Testis (tissue), 5 donors: ENCODE results near the genes SEPTIN8 and SHROOM1.

DNA sequence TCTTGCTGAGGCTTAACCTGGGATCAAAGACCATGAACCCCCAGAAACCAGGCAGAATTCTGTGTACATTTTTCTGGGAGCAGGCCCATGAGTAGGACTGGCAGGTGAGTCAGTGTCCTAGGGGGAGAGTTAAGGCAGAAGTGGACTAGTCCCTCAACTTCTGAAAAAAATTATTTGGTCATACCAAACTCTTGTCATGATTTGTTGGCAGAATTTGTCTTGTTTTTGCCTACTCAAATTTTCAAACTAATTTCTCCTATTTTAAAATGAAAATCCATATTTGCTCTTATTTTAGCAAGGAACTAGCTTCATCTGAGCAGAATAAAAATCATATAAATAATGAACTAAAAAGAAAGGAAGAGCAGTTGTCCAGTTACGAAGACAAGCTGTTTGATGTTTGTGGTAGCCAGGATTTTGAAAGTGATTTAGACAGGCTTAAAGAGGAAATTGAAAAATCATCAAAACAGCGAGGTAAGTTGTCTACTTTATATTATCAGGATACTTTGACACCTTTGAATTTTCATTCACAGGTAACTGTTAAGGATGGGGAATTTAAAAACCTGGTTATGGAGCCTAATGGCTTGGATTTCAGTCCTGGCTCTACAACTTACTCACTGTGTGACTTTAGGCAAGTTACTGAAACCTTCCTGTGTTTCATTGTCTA is 37.9 kb downstream of the RAD50 start:
- PRO-cap, 3 experiments = no peak in any of the 3 experiments
- RAMPAGE, long total RNA, 2 experiments = no peak in any of the 2 experiments
- RRBS = no CpG with 5 or more reads among the region's 2 CpGs

DNA sequence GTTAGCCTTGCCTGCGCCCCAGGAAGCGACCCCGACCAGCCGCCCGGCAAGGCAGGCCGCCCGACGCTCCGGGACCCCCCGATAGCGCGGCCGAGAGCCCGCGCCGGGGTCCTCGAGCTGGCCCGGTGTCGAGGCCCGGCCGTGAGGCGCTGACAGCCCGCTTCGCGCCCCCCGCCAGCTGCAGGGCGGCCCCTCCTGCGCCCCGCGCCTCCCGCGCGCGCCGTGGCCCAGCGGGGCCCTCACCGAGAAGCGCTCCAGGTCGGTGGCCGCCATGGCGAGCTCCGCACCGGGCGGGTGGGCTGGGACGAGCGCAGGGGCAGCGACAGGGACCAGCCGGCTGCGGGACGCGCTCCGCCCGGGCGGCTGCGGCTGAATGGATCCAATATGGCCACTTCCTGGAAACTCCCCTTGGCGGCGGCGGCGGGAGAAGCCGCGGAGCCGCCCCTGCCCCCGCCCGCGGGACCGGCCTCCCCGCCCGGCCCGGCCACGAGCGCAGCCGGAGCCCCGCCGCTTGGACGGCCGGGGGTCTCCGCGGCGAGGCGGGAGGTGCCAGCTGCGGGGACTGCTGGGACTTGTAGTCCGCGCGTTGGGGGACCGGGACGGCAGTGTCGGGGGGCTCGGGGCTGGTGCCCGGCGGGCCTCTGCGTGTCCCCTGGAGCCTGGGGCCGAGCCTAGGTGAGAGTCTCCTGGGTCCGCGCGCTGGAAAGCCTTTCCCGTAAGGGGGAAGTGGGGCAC is at the start of gene SEPTIN8:
Gene SEPTIN8, minus strand, starts transcription at position 375 of the 735 bp plus-strand sequence.
- PRO-cap, 3 experiments = peak in 3 of 3 experiments; most common plus-strand start position 411 of the sequence (in 2); most common minus-strand start position 488 of the sequence (in 3)
- RAMPAGE, long total RNA, 2 experiments = no peak in any of the 2 experiments
- RRBS = 2% methylated on average over 42 of the region's 96 CpGs

DNA sequence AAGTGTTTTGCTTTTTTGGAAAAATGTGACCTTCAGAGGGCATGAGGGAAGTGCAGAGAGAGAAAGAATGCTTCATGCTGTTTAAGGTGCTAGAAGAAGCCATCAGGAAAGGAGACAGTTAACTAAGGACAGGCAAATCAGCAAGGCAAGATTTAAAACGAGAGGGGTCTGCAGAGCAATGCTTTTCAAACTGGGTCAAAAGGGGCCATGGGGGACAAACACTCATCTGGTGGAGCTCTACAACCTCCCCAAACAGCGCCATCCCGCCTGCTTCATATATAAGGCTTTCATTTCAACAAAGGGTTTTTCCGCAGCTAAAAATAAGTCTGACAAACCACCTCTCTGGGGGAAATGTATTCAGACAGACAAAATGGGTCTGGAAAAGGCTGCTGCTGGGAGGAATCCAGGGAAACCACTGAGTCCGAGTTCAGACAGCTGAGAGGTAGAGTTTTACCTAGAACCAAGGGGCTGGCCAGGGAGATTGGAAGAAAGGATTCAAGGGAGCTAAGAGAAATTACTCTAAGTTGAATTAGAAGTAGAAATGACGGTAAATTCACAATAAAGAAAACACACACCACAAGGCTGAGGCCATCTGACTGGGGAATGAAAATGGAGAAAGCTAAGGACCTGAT is 8.3 kb upstream of the SEPTIN8 start:
- PRO-cap, 3 experiments = no peak in any of the 3 experiments
- RAMPAGE, long total RNA, 2 experiments = no peak in any of the 2 experiments
- RRBS = no CpG with 5 or more reads among the region's 6 CpGs

DNA sequence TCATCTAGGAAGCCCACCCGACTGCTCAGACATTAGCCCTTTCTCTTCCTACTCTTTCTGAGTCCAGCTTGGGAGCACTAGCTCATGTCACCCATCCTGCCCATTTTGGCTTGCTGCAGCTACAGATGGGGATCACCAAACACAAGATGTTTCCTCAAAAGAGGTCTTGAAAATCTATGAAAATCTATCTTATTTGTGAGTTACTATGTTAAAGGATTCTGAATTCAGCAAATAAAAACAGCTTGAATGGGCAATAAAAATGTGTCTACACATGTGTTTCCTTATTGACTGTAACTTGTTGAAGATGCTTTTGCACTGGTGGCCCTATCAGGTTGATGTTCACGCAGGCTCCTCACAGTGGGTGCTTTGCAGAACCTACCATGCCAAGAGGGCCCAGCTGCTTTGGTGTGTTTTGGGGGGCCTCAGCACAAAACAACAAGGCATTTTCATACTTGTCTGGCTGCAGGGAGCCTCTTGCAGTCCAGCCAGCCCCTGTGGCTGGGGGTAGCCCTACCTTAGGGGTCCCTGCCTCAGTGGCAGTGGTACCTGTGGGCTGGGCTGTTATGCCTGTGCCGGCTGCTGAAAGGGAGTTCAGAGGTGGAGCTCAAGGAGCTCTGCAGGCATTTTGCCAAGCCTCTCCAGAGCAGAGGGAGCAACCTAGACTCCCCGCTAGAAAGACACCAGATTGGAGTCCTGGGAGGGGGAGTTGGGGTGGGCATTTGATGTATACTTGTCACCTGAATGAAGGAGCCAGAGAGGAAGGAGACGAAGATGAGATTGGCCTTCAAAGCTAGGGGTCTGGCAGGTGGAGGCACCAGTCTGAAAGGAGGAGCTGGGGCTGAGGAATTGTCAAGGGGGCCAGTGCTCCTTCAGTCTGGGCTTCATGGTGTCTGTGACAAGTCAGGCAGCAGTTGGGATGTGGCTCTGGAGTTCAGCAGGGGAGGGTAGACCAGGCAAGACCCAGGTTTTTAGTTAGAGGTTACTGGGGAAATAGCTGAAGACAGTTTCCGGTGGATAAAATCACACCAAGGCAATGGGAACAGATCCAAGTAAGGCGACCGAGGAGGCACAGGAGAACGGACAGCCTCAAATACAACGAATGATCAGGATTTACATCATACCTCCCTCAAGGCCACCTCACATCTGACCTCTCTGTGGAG is 1.6 kb downstream of the SHROOM1 start:
- PRO-cap, 3 experiments = no peak in any of the 3 experiments
- RAMPAGE, long total RNA, 2 experiments = no peak in any of the 2 experiments
- RRBS = no CpG with 5 or more reads among the region's 10 CpGs

DNA sequence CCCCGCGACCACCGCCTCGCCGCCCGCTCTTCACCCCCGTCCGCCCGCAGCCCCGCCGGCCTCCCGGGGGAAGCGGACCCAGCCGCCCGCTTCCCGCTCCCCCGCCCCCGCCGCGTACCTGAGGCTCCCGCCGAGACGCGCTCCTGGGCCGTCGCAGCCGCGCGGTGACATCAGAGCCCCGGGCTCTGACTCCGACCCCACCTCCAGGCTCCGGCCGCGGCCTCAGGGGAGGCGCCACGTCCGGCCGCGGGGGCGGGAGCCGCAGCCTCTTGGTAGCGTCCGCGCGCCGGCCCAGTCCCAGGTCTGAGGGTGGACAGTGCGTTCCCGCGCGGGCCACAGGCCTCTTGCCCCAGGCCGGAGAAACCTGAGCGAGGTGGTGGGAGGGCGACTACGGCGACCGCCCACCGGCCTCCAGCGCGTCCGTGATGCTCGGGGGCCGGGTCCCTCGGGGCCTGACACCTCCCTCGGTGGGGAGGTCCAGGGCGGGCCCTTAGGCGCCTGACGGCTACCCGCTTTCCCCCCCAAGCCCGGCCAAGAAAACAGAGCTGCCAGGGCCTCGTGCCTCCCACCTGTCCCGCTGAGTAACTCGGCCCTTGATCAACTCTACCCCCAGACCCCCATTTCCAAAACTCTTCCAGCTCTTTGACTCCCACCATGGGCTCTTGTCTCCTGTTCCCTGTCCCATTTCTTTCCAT is at the start of gene SHROOM1:
Gene SHROOM1, minus strand, starts transcription at position 172 of the 695 bp plus-strand sequence.
- PRO-cap, 3 experiments = peak in 3 of 3 experiments; most common plus-strand start position 300 of the sequence (in 3); most common minus-strand start position 305 of the sequence (in 3)
- RAMPAGE, long total RNA, 2 experiments = no peak in any of the 2 experiments
- RRBS = 2% methylated on average over 50 of the region's 72 CpGs

- PRO-cap, 3 experiments = no peak in any of the 3 experiments
- RAMPAGE, long total RNA, 2 experiments = no peak in any of the 2 experiments
- RRBS = no CpG with 5 or more reads among the region's 9 CpGs
These were observed 1.0 kb upstream of the SHROOM1 start for GRCh38 chr5:132831458-132831895.

- PRO-cap, 3 experiments = no peak in any of the 3 experiments
- RAMPAGE, long total RNA, 2 experiments = no peak in any of the 2 experiments
- RRBS = no CpG with 5 or more reads among the region's 3 CpGs
These were observed 467 bp downstream of the LEAP2 start for GRCh38 chr5:132873908-132874362.

- PRO-cap, 3 experiments = no peak in any of the 3 experiments
- RAMPAGE, long total RNA, 2 experiments = no peak in any of the 2 experiments
- RRBS = no CpG with 5 or more reads among the region's 1 CpG
These were observed 2.7 kb downstream of the LEAP2 start for GRCh38 chr5:132876030-132876736.

DNA sequence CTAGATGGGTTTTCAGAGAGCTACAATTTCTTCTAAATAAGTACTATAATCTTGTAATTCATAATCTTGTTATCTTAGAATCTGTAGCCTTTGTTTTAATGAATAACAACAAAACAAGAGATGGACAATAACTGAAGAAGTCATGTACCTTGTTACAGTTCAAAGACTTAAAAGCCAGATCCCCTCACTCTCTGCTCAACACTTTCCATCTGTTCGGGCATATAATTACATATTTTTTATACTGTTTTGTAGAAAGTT is 10.1 kb downstream of the LEAP2 start:
- PRO-cap, 3 experiments = no peak in any of the 3 experiments
- RAMPAGE, long total RNA, 2 experiments = no peak in any of the 2 experiments
- RRBS = no CpG with 5 or more reads among the region's 1 CpG

DNA sequence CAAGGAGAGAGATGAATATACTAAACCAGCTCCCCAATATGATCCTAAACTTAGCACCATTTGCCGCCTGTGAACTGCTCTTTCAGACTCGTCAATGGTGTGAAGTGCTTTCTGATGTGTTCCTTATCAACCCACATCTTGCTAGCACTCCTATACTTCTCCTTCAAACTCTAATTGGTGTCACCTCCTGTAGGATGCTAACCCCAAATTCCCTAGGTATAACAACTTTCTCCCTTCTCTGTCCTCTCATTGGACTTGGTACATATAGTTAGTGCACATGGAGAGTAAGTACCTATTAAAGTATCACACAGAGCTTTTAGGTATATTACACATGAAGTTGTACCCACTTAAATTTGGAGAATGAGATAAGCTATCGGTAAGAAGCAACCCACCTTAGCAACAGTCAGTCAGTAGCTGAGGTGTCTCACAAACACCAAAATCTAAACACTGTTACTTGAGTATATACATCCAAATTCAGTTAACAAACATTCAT is 36.8 kb downstream of the LEAP2 start:
- PRO-cap, 3 experiments = no peak in any of the 3 experiments
- RAMPAGE, long total RNA, 2 experiments = no peak in any of the 2 experiments
- RRBS = no CpG with 5 or more reads among the region's 3 CpGs

GRCh38 chr5:133025544-133025944 is 805 bp downstream of the ZCCHC10 start:
- PRO-cap, 3 experiments = no peak in any of the 3 experiments
- RAMPAGE, long total RNA, 2 experiments = no peak in any of the 2 experiments
- RRBS = no CpG with 5 or more reads among the region's 4 CpGs

GRCh38 chr5:133034003-133034383 is 7.6 kb upstream of the ZCCHC10 start:
- PRO-cap, 3 experiments = no peak in any of the 3 experiments
- RAMPAGE, long total RNA, 2 experiments = no peak in any of the 2 experiments
- RRBS = no CpG with 5 or more reads among the region's 9 CpGs

- PRO-cap, 3 experiments = no peak in any of the 3 experiments
- RAMPAGE, long total RNA, 2 experiments = no peak in any of the 2 experiments
- RRBS = no CpG with 5 or more reads among the region's 13 CpGs
These were observed 5.2 kb upstream of the HSPA4 start for GRCh38 chr5:133046418-133047108.

GRCh38 chr5:133049440-133050146 is 2.2 kb upstream of the HSPA4 start:
- PRO-cap, 3 experiments = no peak in any of the 3 experiments
- RAMPAGE, long total RNA, 2 experiments = no peak in any of the 2 experiments
- RRBS = no CpG with 5 or more reads among the region's 2 CpGs

DNA sequence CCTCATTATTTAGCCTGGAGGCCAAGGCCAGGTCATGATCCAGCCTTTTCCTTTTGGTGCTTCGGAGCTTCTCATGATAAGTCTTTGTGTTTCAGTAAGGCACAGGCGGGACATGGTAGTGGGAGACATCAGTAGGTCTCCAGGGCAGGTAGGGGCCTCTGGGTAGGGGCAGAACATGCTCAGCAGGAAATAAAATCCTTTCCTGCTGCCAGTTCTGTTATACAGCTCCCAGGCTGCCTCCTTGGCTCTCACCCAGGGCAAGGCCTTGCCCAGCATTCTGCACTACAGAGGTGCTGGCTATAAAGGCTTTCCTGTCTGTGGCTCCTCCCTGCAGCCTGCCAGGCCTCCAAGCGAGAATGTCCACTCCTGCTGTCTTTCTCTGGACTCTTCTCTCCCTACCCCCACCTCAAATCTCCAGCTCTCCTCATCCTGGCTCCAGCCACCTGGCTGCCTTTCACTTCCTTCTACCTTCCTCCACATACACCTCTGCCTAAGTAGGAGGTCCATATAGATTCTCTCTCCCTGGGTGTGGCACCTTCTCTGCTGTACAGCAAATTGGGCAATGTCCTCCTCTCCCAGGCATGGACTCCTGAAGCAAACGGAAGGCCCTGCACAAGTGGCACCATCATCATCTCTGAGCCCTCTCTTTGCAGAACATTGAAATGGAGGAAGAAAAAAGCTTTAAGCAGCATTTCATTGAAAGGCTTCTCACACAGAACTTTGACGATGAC is 128.6 kb downstream of the FSTL4 start:
- PRO-cap, 3 experiments = no peak in any of the 3 experiments
- RAMPAGE, long total RNA, 2 experiments = no peak in any of the 2 experiments
- RRBS = no CpG with 5 or more reads among the region's 5 CpGs

DNA sequence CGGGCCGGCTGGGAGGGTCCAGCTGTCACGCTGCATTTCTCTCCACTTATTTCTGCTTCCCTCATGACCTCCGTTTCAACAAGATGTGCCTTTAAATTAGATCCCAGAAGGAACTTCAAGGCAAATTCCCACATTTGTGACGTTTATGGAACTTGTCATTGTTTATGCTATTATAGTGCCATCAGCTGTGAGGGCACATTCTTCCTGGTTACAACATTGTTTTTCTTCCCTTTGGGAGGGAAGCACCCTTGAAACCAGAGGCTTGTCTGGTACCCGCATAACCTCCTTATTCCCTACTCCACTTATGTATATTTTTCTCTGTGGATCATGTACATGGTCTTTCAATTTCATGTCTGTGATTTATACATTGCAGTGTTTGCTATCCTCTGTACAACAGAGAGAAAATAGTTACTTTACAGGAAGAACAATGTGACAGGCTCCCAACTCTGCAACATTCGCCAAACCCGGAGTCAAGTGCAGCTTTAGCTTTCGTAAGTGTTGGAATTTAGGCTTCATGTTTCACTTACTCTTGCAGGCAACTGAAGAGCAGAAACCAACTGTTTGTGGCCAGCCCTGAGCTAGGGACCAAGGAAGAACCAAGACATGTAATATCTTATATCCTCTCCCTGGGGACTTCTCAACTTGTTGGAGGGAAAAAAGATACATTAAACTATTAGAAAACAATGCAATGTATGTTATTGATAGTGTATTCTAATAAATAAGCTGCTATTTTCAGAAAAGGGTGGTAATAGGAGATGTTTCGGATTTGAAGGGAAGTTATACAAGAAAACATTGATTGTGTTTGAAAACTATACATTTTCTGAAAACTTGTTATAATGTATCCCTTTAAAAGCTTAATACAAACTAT is 148.0 kb downstream of the C5orf15 start:
- PRO-cap, 3 experiments = no peak in any of the 3 experiments
- RAMPAGE, long total RNA, 2 experiments = no peak in any of the 2 experiments
- RRBS = no CpG with 5 or more reads among the region's 10 CpGs

DNA sequence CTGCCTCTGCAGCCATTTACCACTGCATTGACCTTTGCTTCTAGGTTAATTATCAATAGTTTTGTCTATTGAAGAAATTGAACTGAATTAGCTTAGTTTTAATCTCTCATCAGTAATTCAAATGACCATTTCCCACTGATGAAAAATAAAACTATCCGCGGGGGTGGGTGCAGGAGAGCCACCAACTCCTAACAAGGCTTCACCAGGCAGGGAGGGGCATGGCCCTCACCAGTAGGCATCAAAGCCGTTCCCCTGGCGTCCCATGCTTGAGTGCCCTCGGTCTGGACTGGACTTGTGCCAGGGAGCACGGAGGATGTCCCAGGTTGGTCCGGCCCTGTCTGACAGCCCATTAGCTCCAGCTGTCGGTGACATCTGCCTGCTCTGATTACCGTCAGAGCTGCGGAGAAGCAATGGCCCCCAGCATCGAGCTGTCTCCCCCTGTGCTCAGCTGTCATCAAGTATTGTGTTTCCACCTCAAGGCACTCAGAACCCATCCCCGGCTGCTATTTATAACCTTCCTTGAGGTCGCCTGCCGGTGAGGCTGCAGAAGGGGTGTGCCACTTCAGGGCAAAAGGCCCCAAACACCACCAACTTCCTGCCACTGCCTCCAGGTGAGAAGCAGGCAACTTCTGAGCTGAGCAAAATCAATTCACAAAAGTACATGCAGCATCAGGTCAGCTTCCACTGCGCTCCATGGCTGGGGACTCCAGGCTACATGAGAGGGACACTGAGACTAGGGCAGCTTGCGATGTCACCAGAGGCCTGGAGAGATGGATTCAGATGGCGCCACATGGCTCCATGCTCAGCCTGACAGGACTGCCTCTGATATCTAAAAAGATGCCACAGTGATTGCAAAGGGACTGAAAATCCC is 142.8 kb downstream of the C5orf15 start:
- PRO-cap, 3 experiments = no peak in any of the 3 experiments
- RAMPAGE, long total RNA, 2 experiments = no peak in any of the 2 experiments
- RRBS = no CpG with 5 or more reads among the region's 17 CpGs

DNA sequence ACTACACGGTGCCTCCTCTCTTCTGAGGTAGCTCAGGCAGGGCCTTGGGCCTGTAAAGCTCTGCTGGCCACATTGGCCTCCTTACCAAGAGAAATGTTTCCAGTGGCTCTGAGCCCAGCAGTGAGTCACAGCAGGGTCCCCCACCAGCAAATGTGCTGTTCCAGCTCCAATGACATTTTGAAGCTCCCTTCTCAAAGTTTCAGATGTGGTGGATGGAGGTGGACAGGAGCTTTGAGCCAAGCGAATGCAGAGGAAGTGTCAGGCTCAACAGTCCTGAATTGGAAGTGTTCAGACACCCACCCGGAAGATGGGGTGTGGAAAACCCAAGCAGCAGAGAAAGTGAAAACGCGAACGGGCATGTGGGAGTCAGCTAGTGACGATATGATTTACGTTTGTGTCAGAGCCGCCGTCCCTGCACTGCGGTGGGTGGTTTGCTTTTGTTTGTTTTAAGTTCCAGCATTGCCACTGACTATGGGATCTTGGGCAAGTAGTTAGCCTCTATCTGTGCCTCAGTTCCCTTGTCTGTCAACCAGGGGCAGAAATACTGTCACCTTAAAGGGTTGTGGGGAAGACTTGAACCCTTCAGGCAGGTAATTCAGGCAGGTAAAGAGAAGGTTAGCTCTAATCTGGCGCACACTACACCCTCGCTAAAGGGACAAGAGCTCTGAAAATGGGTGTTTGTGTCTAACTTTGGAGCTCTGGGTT is 38.2 kb downstream of the C5orf15 start:
- PRO-cap, 3 experiments = no peak in any of the 3 experiments
- RAMPAGE, long total RNA, 2 experiments = no peak in any of the 2 experiments
- RRBS = no CpG with 5 or more reads among the region's 13 CpGs

DNA sequence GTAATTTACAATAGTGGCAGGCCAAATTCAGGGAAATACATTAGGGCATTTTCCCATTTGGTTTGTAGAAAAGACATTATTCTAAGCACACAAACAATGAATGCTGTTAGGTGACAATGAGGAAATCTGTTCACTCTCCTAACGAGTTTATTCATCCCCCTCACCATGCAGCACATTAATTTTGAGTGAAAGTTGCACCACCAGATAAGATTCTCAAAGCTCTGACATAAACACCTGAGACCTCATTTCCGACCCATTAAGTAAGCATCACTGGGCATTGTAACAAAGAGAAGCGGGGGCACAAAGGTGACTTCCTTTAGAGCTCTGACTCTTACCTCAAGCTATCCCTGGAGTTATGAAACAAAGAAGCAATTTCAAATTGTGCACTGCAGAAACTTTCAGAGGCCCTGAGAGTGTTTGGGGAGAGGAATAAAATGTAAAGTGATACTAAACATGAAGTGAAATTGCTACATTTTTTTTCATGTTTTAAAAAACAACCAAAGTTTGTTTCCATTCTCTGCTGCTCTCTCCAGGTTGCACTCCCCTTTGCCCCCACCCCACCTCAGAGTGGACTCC is 29.5 kb downstream of the C5orf15 start:
- PRO-cap, 3 experiments = no peak in any of the 3 experiments
- RAMPAGE, long total RNA, 2 experiments = no peak in any of the 2 experiments
- RRBS = no CpG with 5 or more reads among the region's 3 CpGs

DNA sequence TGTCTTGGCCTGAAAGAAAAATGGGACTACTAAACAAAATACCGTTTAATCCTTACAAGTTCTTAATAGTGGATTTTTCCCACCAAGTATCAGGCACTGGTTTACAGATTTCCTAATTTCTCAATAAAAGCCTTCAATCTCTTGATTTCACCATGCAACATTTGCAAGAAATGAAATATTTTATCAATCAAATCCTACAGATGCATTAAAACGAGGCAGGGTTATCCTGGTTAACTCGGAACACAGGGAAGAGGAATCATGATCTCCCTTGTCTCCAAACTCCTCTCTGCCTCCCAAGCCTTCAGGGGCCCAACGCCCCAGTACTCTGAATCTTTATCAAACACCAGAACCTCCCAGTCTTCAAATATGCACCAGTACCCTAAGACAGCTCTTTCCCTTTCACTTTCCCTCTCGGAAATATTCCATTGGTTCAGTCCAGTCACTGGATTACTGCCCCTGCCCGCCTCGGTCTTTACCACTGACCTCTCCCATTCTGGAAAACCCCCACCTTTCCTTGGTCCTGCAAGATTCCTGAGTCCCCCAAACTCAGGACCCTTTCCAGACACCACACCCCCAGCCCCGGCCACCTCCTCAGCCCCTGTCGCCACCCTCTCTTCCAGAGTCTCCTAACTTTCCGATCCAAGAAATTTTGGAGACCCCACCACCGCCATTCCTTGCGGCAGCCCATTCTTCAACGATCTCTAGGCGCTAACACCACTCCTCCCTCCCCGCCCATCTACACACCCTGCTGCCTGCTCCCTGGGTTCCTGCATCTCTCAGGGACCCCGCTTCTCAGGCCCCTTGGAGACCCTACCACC is 765 bp downstream of the C5orf15 start:
- PRO-cap, 3 experiments = no peak in any of the 3 experiments
- RAMPAGE, long total RNA, 2 experiments = no peak in any of the 2 experiments
- RRBS = no CpG with 5 or more reads among the region's 16 CpGs